AG09309 (cell line): ENCODE data around the genes PHC2 and KIAA0319L.

- RRBS: no CpG with 5 or more reads among the region's 2 CpGs
These were observed 39.1 kb upstream of the A3GALT2 start for GRCh38 chr1:33360012-33360482.

- RRBS: no CpG with 5 or more reads among the region's 10 CpGs
These were observed 51.0 kb downstream of the PHC2 start for GRCh38 chr1:33379661-33380439.

GRCh38 chr1:33382406-33383152 is 48.3 kb downstream of the PHC2 start:
- RRBS: no CpG with 5 or more reads among the region's 10 CpGs

DNA sequence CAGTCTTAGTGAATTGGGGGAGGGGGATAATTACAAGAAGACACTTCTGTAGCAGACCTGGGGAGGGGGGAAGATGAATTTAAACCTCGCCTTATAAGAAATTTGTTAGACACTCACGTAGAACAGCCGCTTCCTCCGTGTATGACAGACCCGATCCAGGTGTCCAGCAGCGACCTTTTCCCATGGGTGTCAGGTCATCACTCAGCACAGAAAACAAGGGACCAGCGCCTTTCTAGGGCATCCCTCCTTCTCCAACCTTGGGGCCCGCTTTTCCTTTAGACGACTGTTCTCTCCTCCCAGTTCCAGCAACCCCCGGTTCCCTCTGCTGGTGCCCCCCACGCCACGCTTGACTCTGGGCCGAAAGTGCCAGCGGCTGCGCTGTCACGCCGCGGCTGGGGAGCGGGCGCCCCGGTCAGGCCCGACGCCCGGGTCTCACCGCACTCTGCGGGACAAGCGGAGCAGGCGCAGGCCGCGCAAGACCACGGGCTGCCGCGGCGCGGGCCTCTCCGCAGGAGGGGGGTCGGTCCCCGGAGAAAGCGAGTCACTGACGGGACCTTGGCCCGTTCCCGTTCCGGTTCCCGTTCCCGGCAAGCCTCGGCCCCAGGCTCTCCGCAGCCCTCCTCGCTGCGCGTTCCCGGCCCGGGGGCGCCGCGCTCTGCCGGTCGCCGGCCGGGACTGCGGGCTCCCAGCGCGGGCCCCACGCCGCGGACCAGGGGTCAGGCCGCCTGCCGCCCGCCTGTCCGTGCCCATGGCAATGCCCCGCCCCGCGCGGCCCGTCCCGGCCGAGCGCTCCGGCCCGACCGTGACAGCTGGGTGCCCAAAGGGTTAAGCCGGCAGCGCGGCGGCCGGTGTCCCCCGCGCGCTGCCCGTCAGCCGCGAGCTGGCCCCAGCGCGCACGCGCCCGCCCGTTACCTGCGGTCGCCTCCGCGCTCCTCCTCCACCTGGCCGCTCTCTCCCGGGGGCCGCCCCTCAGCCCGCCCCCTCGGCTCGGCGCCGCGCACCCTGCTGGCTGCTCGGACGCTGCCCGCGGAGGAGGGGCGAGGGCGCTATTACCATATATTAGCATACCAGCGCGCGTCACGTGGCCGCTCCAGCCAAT is at the start of gene PHC2:
PHC2 (minus strand) TSS at position 1,032 of the 1,099 bp plus-strand sequence.
- RRBS: 2% methylated on average over 36 of the region's 121 CpGs

DNA sequence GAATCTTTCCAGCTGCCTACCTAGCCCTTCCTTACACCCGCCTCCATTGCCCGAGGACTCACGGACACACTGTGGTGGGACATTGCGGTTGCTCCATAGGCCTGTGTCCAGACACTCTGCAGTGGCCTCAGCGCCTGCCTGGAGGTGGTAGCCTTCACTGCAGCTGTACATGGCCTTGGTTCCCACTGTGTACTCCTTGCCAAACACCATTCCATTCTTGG is 99.9 kb downstream of the ZSCAN20 start:
- RRBS: no CpG with 5 or more reads among the region's 5 CpGs

DNA sequence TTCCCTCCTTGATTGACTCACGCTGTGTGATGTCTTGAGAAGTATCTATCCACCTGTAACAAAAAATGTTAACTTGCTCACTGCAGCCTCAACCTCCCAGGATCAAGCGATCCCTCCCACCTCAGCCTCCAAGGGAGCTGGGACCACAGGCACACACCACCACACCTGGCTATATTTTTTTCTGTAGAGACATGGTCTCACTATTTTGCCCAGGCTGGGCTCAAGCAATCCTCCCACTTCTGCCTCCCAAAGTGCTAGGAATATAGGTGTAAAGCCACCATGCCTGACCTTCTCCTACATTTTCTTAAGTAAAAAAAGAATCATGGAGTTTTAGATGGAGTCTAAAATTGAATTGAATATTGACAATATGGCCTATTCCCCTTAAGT is 15.6 kb downstream of the SFPQ start:
- RRBS: no CpG with 5 or more reads among the region's 2 CpGs

GRCh38 chr1:35188882-35189464 is 4.0 kb downstream of the SFPQ start:
- RRBS: no CpG with 5 or more reads among the region's 13 CpGs

- RRBS: no CpG with 5 or more reads among the region's 5 CpGs
These were observed 108.7 kb downstream of the KIAA0319L start for GRCh38 chr1:35448352-35449063.

GRCh38 chr1:35556957-35557951 is at the start of gene KIAA0319L:
TSS of gene KIAA0319L (minus strand) at chr1:35557403.
- RRBS: 2% methylated on average over 41 of the region's 76 CpGs

DNA sequence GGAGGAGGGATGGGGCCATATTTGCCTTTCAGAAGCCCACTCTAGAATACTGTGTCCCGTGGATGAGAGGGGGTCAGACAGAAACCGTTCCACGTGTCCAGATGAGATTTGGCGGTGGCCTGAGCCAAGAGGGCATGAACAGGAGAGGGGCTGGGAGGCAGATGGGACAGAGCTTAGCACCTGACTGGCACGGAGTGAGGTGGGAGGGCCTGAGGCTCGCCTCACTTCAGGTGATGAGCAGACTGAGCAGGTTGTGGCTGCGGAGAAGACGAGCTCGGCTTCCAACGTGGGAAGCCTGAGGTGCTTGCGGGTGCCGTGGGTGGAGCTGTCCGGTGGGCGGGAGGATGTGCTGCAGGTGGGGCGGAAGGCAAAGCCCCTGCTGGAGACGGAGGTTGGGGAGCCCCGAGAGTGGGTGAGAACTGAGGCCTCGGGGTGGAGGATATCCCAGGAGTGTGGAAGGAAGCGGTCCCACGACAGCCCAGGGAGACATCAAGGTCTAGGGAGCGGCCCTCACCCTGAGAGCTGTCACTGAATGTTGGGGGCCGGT is 11.5 kb downstream of the C1orf216 start:
- RRBS: no CpG with 5 or more reads among the region's 22 CpGs

DNA sequence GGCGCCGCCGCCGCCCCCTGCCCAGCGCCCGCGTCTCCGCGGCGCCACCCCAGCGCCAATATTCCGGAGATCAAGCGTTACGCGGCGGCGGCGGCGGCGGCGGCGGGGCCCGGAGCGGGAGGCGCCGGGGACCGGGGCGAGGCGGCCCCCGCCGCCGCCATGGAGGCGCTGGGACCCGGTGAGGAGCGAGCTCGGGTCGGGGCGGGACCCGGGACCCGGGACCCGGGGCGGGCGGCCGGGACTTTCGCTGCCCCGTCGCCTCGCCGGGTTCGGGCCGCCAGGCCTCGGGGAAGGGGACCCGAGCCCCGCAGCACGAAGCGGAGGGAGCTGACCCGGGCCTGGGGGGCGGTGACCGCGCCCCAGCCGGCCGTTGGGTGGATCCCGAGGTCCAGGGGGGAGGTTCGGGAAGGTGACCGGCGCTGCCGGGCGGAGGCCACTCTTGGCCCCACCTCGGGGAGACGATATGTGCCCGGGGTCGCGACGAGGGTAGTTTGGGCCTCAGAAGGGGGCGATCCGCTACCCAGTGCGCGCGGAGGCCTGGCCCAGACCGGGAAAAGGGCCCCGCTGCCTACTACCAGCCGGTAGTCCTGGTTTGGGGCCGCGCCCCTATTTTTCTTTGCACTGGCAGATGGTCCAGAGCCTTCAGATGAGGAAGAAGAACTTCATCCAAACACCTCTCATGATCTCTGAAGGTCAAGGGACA is 593 bp downstream of the AGO4 start:
- RRBS: 2% methylated on average over 58 of the region's 84 CpGs

- RRBS: 100% methylated on average over 1 of the region's 15 CpGs
These were observed 5.3 kb downstream of the AGO1 start for GRCh38 chr1:35888159-35888904.

DNA sequence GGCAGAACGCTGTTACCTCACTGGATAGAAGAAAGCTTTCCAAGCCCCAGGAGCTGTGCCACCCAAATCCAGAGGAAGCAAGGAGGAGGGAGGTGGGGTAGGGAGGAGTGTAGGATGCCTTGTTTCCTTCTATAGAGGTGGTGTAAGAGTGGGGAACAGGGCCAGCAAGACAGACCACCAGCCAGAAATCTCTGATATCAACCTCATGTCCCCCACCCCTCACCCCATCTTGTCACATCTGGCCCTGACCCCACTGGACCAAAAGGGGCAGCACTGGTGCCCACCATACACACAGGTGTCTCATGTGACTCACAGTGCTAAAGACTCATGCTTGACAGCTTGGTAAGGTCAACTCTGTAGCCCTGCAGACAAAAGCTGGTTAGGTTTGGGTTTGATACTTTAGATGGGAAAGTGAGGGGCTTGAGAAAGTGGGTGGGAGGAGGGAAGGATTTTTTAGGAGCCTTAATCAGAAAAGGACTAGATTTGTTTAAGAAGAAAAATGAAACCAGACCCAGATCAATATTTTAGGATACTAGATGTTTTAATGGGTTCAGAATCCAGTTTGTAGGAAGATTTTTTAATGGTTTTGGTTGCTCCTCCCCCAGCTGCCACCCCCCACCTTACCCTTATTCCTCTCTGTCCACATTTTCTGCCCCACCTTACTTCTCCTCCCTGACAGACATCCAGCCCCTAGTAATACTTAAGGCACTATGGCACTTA is 11.1 kb upstream of the AGO3 start:
- RRBS: no CpG with 5 or more reads among the region's 1 CpG

- RRBS: no CpG with 5 or more reads among the region's 4 CpGs
These were observed 5.3 kb upstream of the AGO3 start for GRCh38 chr1:35925379-35926181.

DNA sequence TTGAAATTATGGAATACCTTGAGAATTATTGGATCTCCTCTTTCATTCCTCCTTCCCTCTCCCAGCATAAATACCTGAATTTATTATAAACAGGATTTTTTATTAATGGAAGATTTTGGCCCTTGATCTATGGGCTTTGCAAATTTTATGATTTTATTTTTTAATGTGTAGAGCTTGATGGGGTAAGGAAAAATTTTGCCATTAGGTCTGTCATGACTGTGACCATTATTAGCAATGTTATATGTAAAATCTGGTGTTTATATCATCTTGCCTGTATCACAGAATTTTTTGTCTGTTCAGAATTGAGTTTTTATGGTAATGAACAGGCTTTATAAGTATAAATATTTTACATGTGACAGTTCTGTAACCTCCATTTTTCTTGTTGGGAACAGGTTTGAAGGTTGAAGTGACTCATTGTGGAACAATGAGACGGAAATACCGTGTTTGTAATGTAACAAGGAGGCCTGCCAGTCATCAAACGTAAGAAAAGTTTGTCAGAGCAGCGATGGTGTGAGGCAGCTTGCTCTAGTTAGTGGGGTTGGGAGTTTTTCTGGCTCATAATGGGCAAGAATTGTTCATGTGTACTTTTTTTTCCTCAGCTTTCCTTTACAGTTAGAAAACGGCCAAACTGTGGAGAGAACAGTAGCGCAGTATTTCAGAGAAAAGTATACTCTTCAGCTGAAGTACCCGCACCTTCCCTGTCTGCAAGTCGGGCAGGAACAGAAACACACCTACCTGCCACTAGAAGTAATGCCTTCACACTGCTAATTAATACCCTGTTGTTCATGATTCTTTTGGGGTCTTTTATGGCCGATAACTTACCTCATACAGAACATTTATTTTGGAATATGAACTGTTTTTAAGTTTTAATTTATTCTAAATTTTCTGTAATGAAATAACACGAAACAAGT is 75.3 kb upstream of the TEKT2 start:
- RRBS: no CpG with 5 or more reads among the region's 10 CpGs

DNA sequence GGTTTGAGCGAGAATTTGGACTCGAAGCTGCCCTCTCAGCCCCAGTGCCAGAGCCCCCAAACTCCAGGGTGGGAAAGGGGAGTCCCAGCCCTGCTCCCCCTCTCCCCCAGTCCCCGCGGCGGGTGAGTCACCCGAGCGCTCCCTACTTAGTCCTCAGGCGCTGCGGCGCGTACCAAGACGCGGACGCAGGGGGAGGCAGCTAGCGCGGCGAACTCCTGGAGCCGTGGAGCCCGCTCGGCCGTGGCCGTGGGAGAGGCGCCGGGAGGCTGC is 288 bp upstream of the MAP7D1 start:
- RRBS: no CpG with 5 or more reads among the region's 24 CpGs

GRCh38 chr1:36177542-36178360 is 21.8 kb downstream of the MAP7D1 start:
- RRBS: no CpG with 5 or more reads among the region's 27 CpGs

- RRBS: no CpG with 5 or more reads among the region's 5 CpGs
These were observed 4.8 kb upstream of the SH3D21 start for GRCh38 chr1:36301238-36301913.

- RRBS: no CpG with 5 or more reads among the region's 11 CpGs
These were observed 15.6 kb downstream of the STK40 start for GRCh38 chr1:36369879-36370693.

- RRBS: no CpG with 5 or more reads among the region's 6 CpGs
These were observed 237.1 kb downstream of the GRIK3 start for GRCh38 chr1:36797151-36797676.